ENCODE measurements around a stretch of chr6.

- RRBS = no CpG with 5 or more reads among the region's 14 CpGs
CAGE:
- cytosol, long polyA plus RNA = no peak
- long polyA plus RNA = no peak
- nucleus, long polyA plus RNA = no peak
Measured at GRCh38 chr6:17417544-17418726, 24.5 kb downstream of the CAP2 start.

DNA sequence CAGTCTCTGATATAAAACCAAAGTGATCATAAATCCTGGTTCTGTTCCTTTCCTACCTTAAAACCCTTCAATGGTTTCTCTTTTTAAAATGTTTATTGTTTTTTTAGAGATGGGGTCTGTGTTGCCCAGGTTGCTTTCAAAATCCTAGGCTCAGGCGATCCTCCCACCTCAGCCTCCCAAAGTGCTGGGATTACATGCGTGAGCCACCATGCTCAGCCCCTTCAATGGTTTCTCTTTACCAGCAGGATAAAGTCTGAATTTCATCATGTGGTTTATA is 3.8 kb downstream of the FAM8A1 start:
- RRBS = no CpG with 5 or more reads among the region's 2 CpGs
CAGE:
- cytosol, long polyA plus RNA = no peak
- long polyA plus RNA = no peak
- nucleus, long polyA plus RNA = no peak

GRCh38 chr6:17715050-17715466 is 8.3 kb upstream of the NUP153 start:
- RRBS = no CpG with 5 or more reads among the region's 2 CpGs
CAGE:
- cytosol, long polyA plus RNA = no peak
- long polyA plus RNA = no peak
- nucleus, long polyA plus RNA = no peak

GRCh38 chr6:17744410-17744913 is 37.7 kb upstream of the NUP153 start:
- RRBS = no CpG with 5 or more reads among the region's 12 CpGs
CAGE:
- cytosol, long polyA plus RNA = no peak
- long polyA plus RNA = no peak
- nucleus, long polyA plus RNA = no peak

DNA sequence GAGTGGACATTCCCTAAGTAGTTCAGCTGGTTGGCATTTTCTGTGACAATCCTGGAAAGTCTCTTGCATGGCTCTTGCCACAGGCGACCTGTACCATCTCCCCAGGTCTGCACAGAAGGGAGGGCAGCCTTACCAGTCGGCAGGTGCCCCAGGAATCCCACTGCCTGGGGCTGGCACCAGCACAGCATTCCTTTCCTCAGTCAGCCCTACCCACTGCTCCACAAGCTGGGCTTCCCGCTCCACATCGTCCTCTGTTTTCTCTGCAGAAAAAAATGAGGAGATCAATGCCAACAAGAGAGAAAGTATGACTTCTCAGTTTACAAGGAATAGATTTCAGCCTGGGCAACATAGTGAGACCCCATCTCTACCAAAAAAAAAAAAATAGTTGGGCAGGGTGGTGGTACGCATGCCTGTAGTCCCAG is 78.7 kb upstream of the NUP153 start:
- RRBS = no CpG with 5 or more reads among the region's 5 CpGs
CAGE:
- cytosol, long polyA plus RNA = no peak
- long polyA plus RNA = no peak
- nucleus, long polyA plus RNA = no peak

- RRBS = no CpG with 5 or more reads among the region's 11 CpGs
CAGE:
- cytosol, long polyA plus RNA = no peak
- long polyA plus RNA = no peak
- nucleus, long polyA plus RNA = no peak
Measured at GRCh38 chr6:17808585-17809341, 102.0 kb upstream of the NUP153 start.

DNA sequence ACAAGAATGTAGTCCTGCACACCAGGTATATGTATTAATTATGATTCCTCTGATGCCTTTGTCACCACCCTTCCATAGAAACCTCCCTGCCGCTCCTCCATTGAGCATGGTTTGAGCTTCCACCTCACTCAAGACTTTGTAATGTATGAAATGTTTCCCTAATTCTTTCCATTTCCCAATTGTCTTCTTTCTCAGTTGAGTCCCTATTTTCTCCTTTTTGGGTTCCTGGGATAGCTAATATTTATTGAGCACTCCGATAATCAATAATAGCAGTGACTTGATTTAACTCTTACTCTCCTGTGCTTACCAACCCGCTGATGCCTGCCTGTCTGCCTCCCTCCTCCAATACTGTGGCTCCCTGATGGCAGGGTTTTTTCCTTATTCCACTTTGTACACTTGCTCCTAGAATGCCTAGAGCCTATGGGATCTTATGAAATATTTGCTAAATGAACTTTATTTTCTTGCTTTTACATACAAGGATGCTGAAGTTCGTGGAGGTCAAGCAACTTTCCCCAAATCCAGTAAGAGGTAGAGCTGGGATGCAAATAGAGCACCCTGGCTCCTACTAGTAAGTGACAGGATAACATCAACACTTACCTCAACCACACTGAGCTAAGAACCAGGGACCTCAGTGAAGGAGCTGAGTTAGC is 136.8 kb downstream of the KIF13A start:
- RRBS = no CpG with 5 or more reads among the region's 4 CpGs
CAGE:
- cytosol, long polyA plus RNA = no peak
- long polyA plus RNA = no peak
- nucleus, long polyA plus RNA = no peak

GRCh38 chr6:17892057-17892760 is 95.2 kb downstream of the KIF13A start:
- RRBS = no CpG with 5 or more reads among the region's 3 CpGs
CAGE:
- cytosol, long polyA plus RNA = no peak
- long polyA plus RNA = no peak
- nucleus, long polyA plus RNA = no peak

DNA sequence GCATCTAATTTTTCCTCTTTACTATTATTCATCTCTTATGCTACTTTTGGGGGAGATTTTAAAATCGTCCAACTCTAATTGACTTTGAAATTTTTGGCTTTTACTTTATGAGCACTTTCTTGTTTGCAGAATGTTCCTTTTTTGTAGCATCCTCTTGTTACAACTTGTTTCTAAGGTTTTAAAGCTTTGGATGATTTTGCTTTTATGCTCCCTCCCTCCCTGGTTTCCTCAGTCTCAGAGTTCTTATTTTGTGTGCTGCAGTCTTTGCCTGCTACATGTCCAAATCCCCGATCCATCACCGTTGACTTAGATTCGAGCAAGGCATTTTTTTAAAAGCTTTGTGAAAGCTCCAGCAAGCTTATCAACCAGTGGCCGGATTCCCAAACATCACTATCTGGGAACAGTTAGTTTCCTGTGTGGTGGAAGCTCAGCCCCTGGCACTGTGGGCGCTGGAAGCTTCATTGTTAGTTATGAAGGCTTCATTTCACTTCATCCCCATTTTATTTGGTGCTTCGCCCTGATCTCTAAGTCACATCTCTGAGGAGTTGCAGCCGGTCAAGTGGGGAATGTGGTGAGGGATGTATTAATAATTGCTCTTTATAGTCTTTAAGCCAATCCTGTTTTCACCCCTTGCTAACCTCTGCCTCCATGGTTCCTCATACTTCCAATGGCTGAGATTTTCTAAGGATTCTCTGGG is 44.8 kb downstream of the DEK start:
- RRBS = no CpG with 5 or more reads among the region's 8 CpGs
CAGE:
- cytosol, long polyA plus RNA = no peak
- long polyA plus RNA = no peak
- nucleus, long polyA plus RNA = no peak

DNA sequence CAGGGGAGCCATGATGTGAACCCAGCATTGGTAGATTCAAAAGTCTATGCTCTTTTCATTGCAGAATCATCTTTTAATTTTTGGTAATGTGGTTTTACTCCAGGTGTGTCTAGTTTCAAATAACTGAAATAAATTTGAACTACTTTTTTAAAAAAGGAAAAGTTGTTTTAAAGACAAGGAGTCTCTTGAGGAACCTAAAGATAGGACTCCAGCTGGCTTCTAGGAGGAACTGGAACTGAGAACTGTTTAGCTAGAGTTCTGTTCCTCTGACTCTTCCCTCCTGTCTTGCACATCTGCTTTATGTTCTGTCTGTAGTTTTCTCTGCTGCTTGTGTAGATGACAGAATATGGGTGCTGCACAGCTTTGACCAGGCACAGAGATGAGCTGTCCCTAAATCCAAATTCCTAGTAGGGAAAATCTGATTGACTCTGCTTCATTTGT is 27.7 kb upstream of the RNF144B start:
CAGE:
- cytosol, long polyA plus RNA = no peak
- long polyA plus RNA = no peak
- nucleus, long polyA plus RNA = no peak

- RRBS = no CpG with 5 or more reads among the region's 1 CpG
CAGE:
- cytosol, long polyA plus RNA = no peak
- long polyA plus RNA = no peak
- nucleus, long polyA plus RNA = no peak
Measured at GRCh38 chr6:18360229-18360563, 27.0 kb upstream of the RNF144B start.

DNA sequence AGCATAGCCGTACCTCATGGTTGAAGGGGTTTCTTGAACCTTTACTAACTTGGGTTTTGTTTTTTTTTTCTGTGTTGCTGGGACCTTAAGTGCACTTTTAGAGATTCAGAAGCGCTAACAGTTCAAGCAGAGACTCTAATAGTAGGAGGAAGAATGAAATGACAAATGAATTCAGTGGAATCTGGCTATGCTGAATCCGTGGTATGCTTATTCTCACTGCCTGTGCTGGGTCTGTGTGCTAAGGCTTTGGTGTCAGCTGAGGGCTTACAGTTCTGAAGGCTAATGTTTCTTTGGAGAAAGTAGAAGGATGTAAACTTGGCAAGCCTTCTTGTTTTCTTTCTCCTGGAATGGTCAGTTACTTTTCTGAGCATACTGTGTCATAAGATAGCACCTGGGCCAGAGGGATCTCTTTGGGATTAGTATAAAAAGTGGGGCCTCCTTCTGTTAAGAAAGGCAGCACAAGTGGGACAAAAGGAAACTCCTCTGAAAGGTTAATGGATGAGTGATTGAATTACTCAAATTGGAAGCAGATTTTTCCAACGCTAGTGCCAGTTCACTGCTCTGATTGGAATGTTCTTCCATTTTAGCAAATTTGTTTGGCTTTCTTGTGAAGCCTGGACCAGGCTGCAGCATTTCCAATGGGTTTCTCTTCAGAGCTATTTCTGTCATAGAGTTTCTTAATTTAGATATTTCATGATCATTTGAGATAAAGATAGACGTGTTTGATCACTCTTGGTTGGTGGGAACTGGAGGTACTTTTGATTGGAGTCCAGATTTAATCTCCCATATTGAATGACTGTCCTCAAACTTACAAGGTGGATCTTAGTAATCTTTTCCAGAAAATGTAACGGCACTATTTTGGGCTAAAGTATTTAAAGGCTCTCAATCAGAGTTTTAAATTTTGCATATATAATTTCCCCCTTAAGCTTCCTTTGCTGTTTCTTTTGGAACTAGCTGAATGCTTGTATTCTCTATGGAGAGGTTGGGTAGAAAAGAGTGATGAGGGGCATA is 28.9 kb downstream of the RNF144B start:
- RRBS = no CpG with 5 or more reads among the region's 6 CpGs
CAGE:
- cytosol, long polyA plus RNA = no peak
- long polyA plus RNA = no peak
- nucleus, long polyA plus RNA = no peak

DNA sequence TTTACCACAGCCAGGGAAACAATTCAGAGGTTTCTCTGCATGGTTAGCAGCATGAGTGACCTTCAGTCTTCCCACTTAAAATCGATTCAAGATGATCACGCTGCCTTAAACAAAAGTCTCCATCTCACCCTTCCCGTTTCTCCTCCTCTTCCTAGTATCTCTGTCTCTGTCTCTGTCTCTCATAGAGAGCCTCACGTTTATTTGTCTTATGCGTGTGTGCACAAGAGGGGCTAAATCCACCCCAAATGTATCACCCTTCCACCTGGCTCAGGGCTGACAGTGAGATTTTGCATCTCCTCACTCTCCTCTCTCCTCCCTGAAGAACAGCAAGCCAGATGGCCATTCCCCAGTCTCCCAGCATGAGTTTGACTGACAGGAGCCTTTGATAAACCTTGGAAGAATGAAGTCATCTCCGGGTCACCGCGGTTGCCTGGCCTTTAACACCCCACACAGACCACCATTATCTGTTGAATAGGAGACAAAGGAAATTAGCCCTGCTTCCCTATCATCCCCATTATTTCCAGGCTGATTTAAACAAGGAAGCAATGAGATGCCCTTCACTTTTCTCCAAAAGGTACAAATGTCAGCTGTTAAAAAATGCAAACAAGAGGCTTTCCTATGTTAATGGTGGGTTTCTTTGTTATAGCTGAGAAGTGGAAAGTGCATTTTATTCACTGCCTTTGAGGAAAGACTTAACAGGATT is 525.0 kb upstream of the ID4 start:
- RRBS = no CpG with 5 or more reads among the region's 8 CpGs
CAGE:
- cytosol, long polyA plus RNA = no peak
- long polyA plus RNA = no peak
- nucleus, long polyA plus RNA = no peak

- RRBS = no CpG with 5 or more reads among the region's 6 CpGs
CAGE:
- cytosol, long polyA plus RNA = no peak
- long polyA plus RNA = no peak
- nucleus, long polyA plus RNA = no peak
Measured at GRCh38 chr6:20200761-20201413, 11.4 kb downstream of the MBOAT1 start.

- RRBS = 87% methylated on average over 5 of the region's 30 CpGs
CAGE:
- cytosol, long polyA plus RNA = no peak
- long polyA plus RNA = no peak
- nucleus, long polyA plus RNA = no peak
Measured at GRCh38 chr6:20319227-20320437, 82.0 kb upstream of the E2F3 start.

DNA sequence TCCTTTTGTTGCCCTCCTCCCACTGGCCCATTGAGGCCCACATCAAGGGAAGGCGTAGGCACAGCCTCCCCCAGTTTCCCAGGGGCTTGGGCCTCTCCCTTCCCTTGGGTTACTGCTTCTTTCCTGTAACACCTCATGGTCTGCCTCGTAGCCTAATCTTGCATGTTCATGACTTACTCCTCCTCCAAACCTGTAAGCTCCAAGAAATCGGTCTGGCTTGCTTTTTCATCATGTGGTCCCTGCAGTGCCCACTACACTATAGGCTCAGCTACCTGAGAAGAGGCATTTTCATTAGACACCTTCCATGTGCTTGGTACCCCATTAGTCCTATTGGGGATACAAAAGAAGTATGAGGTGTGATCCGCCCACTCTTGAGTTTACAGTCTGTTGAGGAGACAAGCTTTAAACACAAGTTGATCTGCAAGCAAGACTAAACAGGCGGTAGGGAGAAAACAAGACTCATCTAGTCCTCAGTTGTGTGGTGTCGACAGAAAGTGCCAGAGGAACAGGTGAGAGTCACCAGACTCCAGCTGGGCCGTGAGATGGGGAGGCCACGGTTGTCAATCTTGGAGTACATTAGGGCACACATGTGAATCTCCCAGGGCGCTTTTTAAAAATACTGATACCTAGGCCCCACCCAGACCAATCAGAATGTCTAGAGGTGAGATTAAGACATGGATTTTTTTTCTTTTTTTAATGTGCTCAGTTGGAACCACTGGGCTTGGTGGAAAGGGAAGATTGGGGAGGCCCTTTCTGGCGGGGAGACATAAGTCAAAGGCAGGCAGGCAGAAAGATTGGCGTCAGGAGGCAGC is 10.2 kb downstream of the E2F3 start:
- RRBS = no CpG with 5 or more reads among the region's 11 CpGs
CAGE:
- cytosol, long polyA plus RNA = no peak
- long polyA plus RNA = no peak
- nucleus, long polyA plus RNA = no peak

GRCh38 chr6:20441719-20442395 is 40.2 kb downstream of the E2F3 start:
- RRBS = no CpG with 5 or more reads among the region's 13 CpGs
CAGE:
- cytosol, long polyA plus RNA = no peak
- long polyA plus RNA = no peak
- nucleus, long polyA plus RNA = no peak

GRCh38 chr6:20533889-20534252 is 386 bp upstream of the CDKAL1 start:
- RRBS = no CpG with 5 or more reads among the region's 3 CpGs
CAGE:
- cytosol, long polyA plus RNA = no peak
- long polyA plus RNA = no peak
- nucleus, long polyA plus RNA = no peak

GRCh38 chr6:20875880-20876606 is 341.8 kb downstream of the CDKAL1 start:
- RRBS = no CpG with 5 or more reads among the region's 4 CpGs
CAGE:
- cytosol, long polyA plus RNA = no peak
- long polyA plus RNA = no peak
- nucleus, long polyA plus RNA = no peak

DNA sequence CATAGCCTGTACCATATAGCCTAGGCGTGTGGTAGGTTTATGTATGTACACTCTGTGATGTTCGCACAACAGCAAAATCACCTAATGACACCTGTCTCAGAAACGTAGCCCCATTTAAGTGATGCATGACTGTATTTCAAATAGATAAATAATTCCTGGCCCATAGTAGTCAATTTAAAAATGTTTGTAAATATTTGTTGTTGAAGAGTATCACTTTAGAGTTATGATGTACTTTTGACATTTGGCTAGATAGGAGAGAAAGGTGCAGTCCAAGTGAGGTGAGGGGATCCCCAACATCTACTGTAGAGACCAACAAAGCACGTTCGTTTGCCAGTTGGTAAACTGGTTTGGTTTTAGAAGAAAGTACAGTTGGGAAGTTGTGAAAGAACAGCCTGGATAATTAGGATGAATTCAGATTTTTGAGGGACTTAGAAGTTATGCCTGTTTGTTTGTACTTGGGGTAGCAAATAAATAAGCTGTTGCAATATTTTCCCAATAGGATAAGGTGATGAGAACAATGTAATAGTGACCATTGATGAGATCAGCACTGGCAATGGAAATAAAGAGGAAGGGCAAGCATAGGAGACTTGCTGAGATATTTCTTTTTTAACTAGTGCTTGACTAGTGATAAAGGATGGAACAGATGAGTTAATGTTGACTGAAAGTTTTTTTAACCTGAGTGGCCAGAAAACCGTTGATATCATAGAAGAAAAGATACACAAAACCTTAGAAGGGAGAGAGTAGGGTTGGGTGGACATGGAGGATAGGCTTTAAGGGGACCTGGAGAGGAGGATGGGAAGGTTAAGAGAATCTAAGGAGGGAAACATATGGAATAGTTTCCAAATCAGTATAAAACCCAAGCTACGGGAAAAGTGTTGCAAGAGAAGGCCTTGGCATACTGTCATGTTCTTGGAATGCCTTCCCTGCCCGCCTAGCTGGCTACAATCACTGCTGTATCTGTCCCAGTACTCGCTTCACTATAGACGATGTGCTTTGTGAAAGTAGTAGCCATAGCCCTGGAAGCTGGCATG is 498.8 kb downstream of the CDKAL1 start:
- RRBS = no CpG with 5 or more reads among the region's 10 CpGs
CAGE:
- cytosol, long polyA plus RNA = no peak
- long polyA plus RNA = no peak
- nucleus, long polyA plus RNA = no peak